NCI-H460 (cell line): Measurements from ENCODE around the gene NUDT21.

DNA sequence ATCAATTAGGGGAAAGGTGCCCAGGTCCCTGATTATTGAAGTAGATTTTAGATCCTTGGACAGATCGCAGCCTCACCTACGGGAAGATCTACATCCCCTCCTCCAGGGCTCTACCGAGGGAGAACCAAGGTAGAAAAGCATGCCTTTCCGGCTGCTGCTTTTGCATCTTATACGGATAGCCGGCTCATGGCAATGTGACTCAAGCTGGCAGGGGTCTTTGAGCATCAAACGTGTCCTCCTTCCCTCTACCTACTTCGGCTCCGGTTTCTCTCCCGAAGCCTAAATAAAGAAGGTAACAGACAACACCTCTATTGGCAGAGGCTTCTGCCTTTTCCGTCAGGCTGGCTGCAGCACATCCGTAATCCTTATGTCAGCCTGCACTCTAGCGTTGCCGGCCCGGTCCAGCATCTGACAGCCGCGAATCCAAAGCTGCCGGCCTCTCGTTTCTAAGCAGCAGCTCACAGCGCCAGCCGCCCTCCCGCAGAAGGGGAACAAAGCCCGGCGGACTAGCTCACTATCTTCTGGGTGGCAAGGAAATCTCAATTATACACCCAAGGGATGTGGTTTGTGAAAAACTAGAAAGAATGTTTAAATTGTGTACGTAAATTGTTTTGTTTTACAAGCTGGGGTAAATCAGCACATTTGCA, 47.0 kb downstream of the IRX6 start:
RAMPAGE:
- cytosol, long total RNA = no peak
- long total RNA = no peak
- nucleus, long total RNA = no peak

RAMPAGE:
- cytosol, long total RNA = no peak
- long total RNA = no peak
- nucleus, long total RNA = no peak
Measured at GRCh38 chr16:55391548-55391984, 67.6 kb downstream of the IRX6 start.

DNA sequence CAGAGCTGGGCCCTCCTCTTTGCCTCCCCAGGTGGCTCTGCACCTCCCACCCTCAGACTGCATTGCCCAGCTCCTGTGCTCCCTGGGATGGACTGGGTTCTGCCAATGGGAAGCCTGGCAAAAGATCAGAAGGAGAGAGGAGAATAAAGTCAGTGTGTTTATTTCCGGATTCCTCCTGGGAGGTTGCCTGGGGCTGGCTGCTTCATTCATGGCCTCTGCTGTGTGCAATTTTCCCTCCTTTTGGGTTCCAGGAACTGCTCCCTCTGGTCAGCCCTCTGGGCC, 8.5 kb upstream of the MMP2 start:
RAMPAGE:
- cytosol, long total RNA = no peak
- long total RNA = no peak
- nucleus, long total RNA = no peak

DNA sequence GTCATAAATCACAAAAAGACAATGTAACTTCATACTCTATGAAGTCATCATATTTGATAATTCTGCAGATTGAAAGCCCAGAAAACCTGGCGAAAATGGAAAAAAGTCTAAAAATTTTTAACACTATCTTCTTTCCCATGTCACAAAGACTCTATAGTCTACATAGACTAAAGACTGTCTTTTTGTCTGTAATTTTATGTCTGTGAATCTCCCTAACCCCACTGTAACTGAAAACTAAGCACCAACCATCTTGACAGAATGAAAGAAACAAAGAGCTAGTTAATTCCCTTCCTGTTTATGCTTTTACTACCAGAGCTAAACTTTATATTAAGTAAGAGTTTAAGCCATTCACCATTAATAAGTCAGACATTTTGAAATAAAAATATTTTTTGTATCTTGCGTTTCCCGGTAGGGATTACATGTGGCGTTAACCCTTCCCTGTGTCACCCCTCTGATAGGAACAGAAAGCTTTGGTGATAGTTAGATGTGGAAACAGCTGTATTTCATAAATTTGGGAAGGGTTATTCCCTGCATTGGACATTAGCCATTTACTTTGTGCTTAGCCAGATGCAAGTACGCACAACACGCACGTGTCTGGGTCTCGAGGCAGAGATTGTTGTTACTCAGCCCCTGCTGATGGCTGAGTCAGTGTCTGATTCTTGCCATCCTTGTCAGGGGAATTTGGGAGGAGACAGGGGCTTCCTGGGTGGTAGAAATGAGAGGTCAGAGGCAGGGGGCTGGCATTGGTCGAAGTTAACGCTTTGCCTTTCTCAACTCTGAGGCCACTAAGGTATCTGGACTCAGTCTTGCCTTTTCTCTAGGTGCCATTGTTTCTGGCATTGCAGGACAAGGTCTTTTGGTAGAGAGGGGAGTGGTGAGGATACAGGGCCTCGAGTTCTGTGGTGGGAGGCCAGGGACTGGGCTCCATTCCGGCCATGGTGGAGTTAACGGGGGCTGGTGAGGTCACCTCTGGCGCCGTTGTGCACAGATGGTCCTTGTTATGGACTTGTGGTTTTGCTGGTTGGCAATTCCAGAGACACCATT, 8.0 kb downstream of the MMP2 start:
RAMPAGE:
- cytosol, long total RNA = no peak
- long total RNA = no peak
- nucleus, long total RNA = no peak

DNA sequence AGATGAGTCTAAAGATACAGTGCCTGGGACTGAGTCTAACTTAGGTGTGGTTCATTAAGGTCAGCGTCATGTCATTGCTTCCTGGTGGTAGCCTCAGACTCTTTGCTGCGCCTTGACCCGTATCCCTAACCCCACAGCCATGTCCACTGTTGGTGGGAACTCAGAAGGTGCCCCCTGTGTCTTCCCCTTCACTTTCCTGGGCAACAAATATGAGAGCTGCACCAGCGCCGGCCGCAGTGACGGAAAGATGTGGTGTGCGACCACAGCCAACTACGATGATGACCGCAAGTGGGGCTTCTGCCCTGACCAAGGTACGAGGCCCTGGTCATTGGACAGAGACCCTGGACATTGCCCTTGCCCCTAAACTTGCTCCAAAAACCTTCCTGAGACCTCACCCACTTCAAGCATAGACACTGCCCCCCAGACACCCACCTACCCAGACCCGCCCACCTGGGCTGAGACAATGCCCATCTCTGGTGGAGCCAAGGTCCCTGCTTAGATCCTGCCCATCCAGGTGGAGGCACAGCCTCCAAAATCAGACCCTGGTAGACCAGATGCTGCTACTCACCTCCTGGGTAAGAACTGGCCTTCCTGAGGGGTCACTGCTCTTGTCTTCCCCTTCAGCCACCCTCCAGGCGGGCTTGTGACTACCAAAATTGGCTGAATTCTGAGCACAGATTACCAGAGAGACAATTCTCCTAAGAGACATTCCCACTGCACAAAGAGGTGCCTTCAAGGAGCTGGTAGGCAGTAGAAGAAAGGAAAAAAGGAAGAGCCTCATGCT, 10.7 kb downstream of the MMP2 start:
RAMPAGE:
- cytosol, long total RNA = no peak
- long total RNA = no peak
- nucleus, long total RNA = no peak

DNA sequence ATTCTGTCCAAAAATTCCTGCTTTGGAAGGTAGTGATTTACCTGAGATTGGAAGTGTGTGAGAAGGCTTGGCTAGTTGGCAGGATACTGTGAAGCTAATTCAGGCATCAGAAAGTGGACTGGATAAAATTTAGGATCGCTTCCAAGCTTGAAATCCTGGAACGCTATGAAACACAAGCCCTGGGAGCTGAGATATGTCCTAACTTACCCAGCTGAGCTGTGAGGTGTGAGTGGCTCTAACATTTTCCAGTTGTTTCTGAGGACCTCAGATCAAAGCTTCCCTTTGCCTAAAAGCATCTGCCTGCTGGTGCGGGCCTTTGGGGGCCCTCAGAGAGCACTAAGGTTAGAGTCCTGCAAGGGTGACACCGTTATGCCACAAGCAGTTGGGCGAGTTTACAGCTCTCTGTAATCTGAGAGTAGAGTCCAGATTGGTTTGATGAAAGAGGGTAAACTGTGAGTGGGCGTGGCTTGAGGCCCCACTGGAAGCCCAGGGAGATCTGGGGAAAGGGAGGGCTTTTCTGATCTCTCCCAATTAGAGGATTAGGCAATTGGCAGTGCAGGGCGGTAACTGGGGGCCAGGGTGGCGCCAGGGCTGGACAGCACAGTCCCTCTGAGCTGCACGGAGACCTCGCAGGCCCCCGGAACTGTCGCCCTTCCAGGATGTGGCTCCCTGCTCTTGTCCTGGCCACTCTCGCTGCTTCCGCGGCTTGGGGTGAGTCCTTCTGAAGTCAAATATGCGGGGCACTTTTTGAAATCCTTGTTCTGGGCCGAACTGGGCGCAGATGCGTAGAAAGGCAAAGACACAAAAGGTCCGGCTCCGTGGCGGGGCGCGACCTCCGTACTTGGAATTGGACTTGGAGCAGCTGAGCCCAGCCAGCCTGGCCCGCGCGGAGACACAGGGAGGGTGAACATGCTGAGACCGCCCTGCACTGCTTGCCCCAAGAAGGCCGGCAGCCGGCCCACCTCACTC, 72.6 kb downstream of the CES1 start:
RAMPAGE:
- cytosol, long total RNA = start-site peak on the plus strand centred at position 614 of the sequence, 40 bp wide, 15 and 14 reads in 2 replicates
- long total RNA = start-site peak on the plus strand centred at position 611 of the sequence, 27 bp wide, 19 and 47 reads in 2 replicates
- nucleus, long total RNA = start-site peak on the plus strand centred at position 605 of the sequence, 34 bp wide, 28 and 25 reads in 2 replicates

GRCh38 chr16:56163076-56163464, 28.2 kb upstream of the GNAO1 start:
RAMPAGE:
- cytosol, long total RNA = no peak
- long total RNA = no peak
- nucleus, long total RNA = no peak

RAMPAGE:
- cytosol, long total RNA = no peak
- long total RNA = no peak
- nucleus, long total RNA = no peak
Measured at GRCh38 chr16:56190503-56190862, 806 bp upstream of the GNAO1 start.

RAMPAGE:
- cytosol, long total RNA = no peak
- long total RNA = no peak
- nucleus, long total RNA = no peak
Measured at GRCh38 chr16:56233279-56233614, 42.0 kb downstream of the GNAO1 start.

DNA sequence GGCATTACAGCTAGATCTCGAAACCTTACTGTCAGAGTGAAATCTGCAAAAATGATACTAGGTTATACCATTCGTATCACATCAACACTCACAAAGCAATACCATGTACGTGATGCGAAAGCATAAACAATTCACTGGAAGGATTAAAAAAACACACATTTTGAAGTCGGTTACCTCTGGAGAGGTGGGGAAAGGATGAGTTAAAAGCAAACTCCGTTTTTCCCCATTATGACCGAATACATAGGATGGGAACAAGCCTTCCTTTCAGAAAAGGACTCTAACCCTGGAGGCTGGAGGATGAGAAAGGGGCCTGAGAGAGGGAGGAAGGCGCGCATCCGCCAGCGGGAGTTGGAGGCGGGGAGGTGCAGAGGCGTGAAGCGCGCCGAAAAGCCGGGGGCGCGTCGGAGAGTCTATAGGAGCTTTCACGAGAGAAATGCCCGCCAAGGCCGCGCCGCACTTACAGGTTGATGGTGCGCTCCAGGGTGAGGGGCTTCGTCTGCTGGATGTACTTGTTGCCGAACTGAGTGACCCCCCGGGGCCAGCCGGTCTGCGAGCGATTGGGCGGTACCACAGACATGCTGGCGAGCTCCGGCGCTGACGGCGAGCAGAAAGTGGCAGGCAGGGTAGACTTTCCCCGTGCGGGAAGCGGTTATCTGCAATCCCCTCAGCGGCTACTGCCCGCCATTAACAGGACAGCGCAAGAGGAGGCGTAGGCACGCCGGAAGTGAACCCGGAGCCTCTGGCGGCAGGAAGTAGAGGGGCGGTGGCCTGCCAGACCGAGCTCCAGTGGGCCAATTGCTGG, at the start of gene NUDT21:
TSS of gene NUDT21 (minus strand) at position 707 of the 802 bp plus-strand sequence.
RAMPAGE:
- cytosol, long total RNA = start-site peak on the minus strand centred at position 711 of the sequence, 34 bp wide, 2,306 and 277 reads in 2 replicates
- long total RNA = start-site peak on the minus strand centred at position 718 of the sequence, 30 bp wide, 1,110 and 459 reads in 2 replicates
- nucleus, long total RNA = start-site peak on the minus strand centred at position 700 of the sequence, 19 bp wide, 2,504 and 588 reads in 2 replicates

DNA sequence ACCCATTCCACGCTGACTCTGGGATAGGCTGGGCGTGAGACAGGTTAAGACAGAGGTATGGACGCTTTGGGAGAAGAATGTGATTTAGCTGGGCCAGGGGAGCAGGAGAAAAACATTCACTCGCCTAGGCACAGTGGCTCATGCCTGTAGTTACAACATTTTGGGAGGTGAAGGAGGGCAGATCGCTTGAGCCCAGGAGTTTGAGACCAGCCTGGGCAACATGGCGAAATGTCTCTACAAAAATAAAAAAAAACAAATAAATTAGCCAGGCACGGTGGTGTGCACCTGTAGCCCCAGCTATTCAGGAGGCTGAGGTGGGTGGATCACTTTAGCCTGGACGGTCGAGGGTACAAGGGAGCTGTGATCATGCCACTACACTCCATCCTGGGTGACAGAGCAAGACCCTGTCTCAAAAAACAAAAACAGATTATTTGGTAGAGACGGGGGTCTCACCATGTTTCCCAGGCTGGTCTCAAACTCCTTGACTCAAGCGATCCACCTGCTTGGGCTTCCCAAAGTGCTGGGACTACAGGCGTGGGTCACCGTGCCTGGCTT, 4.1 kb downstream of the MT1X start:
RAMPAGE:
- cytosol, long total RNA = no peak
- long total RNA = no peak
- nucleus, long total RNA = no peak

DNA sequence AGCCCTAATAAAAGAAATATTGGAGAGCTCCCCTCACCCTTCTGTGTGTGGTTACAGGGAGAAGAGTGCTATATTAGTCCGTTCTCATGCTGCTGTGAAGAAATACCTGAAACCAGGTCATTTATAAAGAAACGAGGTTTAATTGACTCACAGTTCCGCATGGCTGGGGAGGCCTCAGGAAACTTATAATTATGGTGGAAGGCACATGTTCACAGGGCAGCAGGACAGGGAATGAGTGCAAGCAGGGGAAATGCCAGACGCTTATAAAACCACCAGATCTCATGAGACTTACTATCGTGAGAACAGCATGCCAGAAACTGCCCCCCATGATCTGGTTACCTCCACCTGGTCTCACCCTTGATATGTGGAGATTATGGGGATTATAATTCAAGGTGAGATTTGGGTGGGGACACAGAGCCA, 1.0 kb upstream of the NUP93 start:
RAMPAGE:
- cytosol, long total RNA = no peak
- long total RNA = no peak
- nucleus, long total RNA = no peak

DNA sequence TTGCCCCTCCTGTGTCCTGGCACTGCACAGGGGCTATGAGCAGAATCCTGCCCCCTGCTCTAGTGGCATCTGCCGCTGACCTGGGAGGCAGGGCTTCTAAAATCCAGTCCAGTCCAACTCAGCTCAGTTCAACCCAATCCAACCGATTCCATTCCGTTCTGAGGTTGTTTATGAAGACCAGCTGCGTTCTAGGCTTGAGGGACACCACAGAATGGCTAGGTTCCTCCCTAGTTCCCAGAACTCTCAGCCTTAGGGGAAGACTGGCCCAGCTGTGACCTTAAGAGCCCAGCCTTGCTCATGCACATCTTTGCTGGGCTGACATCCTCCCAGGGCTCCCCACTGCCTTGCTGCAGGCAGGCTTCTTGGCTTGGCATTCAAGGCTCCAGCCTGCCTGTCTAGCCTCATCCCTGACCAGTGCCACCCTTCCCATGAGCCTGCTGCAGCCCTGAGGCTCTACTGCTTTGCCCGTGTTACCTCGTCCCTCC, 7.8 kb downstream of the SLC12A3 start:
RAMPAGE:
- cytosol, long total RNA = no peak
- long total RNA = no peak
- nucleus, long total RNA = no peak

RAMPAGE:
- cytosol, long total RNA = no peak
- long total RNA = no peak
- nucleus, long total RNA = no peak
Measured at GRCh38 chr16:56915236-56915764, 16.6 kb upstream of the HERPUD1 start.

RAMPAGE:
- cytosol, long total RNA = no peak
- long total RNA = no peak
- nucleus, long total RNA = no peak
Measured at GRCh38 chr16:56946390-56947620, 14.9 kb downstream of the HERPUD1 start.

RAMPAGE:
- cytosol, long total RNA = no peak
- long total RNA = no peak
- nucleus, long total RNA = no peak
Measured at GRCh38 chr16:56983269-56983955, 5.9 kb upstream of the NLRC5 start.

RAMPAGE:
- cytosol, long total RNA = no peak
- long total RNA = no peak
- nucleus, long total RNA = no peak
Measured at GRCh38 chr16:56998844-56999114, 9.4 kb downstream of the NLRC5 start.

DNA sequence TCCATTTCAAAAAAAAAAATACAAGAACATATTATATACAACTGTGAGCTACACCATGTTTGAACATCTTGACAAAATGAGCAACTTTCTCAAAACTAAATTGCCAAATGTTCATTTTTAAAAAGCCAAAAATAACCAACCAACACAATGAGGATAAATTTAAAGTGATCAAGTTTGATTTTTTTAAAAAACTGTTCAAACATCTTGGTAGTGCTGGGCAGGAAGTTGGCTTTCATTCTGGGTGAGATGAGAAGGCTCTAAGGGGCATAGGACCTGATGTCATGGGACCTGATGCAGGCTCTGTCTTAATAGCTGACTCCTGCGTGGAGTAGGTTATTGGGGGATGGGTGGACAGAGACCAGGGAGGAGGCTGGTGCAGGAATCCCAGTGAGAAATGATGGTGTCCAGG, 20.2 kb downstream of the NLRC5 start:
RAMPAGE:
- cytosol, long total RNA = no peak
- long total RNA = no peak
- nucleus, long total RNA = no peak

DNA sequence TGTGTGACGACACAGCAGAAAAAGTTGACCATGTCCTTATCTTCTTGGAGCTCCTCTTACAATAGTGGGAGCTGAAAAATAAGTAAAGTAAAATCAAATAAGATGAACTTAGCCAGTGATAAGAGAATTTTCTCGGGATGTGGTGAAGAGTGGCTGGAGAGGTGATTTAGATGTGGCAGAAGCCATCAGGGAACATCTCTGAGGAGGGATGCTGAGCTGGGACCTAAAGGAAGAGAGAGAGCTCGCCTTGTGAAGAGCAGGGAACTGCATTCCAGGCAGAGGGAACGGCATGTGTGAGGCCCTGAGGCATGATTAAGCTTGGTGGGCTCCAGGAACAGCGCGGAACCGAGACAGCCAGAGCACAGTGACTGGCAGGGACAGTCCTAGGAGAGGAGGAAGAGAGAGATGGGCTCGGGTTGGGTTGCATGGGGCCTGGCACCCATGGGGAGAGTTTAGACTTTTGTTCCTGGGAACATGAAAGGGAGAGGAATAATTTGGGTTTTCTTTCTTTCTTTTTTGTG, 39.3 kb upstream of the CPNE2 start:
RAMPAGE:
- cytosol, long total RNA = no peak
- long total RNA = no peak
- nucleus, long total RNA = no peak

GRCh38 chr16:57060937-57062160, 31.0 kb upstream of the CPNE2 start:
RAMPAGE:
- cytosol, long total RNA = no peak
- long total RNA = no peak
- nucleus, long total RNA = no peak